Natural killer cell (primary cell): ENCODE results near the genes RBL2 and IRX5.

DNA sequence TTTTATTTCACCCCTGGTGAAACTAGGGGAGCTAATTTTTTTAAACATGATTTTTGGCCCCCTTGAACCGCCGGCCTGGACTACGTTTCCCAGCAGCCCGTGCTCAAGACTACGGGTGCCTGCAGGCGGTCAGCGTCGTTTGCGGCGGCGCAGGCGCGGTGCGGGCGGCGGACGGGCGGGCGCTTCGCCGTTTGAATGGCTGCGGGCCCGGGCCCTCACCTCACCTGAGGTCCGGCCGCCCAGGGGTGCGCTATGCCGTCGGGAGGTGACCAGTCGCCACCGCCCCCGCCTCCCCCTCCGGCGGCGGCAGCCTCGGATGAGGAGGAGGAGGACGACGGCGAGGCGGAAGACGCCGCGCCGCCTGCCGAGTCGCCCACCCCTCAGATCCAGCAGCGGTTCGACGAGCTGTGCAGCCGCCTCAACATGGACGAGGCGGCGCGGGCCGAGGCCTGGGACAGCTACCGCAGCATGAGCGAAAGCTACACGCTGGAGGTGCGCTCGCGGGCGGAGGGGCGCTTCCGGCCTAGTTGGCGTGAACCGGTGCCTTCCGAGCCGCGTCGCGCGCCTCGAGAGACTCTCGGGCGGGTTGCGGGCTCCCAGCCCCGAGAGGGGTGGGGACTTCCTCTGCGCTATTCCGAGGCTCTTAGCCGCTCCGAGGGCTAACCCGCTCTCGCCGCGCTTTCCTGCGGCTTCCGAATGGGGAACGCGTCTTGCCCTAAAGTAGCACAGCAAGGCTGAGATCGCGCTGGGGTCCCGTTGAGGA is at the start of gene RBL2:
Gene RBL2, plus strand, starts transcription at position 167 of the 763 bp plus-strand sequence.
- PRO-cap = unidirectional peak, plus-strand start at position 147 of the sequence; bidirectional peak, plus-strand start at position 383 of the sequence, minus-strand start at position 409 of the sequence; bidirectional peak, plus-strand start at position 623 of the sequence, minus-strand start at position 478 of the sequence

GRCh38 chr16:53490734-53491464 is 12.1 kb downstream of the AKTIP start:
- PRO-cap = no peak

- PRO-cap = no peak
Measured at GRCh38 chr16:53504624-53505183, 1.7 kb upstream of the AKTIP start.

- PRO-cap = no peak
Measured at GRCh38 chr16:53886813-53887030, 182.8 kb downstream of the FTO start.

GRCh38 chr16:54080397-54081291 is 205.9 kb downstream of the IRX3 start:
- PRO-cap = no peak

DNA sequence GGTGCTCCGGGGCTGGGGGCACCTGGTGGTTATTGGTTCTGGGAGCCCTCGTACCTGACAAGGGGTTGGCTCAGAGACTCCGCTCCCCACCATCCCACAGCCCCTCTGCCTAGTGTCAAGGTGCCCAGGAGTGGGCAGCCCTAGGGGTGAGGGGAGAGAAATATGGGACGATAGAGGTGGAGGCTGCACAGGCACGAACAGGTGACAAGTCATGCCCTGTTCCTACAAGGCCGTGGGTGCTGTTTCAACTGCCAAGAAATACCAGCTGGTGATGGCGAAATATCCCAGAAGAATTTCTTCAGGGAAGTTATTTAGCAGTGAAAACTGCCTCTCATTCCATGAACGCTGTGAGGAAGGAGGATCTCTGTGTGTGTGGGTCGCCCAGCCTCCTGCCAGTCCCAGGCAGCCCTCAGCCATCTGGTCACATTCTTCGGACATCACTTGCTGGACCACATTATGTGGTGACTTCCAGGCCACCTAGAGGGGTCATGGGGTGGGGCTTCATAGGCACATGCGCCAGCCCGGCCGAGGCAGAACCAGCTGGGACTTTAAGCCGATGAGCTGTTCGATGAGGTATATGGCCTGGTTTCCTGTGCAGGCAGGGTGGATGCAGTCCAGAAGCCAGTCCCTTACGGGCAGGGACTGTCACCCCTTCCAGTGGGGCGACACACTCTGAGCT is 55.7 kb upstream of the IRX3 start:
- PRO-cap = no peak

DNA sequence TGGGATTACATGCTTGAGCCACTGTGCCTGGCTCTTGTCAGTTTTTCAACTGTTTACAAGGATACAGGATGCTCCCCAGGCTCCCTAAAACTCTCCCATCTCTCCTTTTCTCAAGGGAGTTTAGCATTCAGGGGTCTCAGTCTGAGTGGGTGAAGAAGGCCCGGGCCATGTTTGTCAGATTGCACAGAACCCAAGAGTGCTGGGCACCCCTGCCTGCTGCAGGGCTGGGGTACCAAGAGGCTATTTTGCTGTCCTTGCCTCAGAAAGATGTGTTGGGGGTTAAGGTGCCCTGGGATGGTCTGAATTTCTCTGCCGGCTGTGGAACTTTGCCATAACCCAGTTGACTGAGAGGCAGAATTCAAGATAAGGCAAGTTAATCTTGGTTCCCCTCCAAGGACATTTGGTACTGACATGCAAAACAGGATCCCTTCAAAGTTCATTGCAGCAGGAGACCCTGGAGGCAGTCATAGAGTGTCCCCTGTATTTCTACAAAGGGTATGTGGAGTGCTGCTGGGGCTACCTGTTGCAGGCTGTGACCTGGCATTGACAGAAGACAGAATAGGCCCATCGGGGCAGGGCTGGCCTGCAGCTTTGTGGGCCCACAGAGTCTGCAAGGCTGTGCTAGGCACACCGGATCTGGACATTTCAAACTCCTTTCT is 135.5 kb upstream of the IRX3 start:
- PRO-cap = no peak

- PRO-cap = bidirectional peak, plus-strand start at chr16:54930720, minus-strand start at chr16:54930578
Measured at GRCh38 chr16:54930401-54931504, at the start of gene IRX5. TSS of gene IRX5 (plus strand) at chr16:54930865.

DNA sequence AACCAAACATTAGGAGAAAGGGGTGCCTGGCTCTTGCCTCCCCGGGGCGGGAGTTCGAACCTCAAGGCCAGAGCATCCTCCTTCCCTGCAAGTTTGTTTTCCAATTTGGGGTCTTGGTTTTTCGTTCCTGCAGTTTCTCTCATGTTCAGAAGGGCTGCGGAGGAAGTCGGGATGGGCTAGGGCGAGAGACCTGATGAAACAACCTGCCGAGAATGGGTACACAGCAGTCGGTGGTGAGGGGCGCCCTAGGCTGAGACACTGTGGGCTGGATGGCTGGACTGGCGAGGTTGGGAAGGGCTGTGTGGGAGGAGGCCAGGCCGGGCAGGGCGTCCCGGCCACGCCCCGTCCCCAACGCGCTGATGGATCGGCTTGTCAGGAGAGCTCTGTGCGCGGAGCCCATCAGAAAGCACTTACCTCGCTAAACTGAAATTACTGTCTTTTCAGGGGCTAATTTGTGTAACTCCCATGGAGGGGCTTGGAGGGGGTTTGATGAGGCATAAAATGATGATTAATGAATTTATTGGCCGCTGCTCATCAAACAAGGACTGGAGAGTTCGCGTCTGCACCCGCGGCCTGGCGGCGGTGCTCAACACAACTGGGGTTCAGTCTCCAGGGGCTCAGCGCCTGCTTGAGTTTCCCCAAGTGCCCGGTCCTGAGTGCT is 8.9 kb downstream of the IRX5 start:
- PRO-cap = no peak

GRCh38 chr16:55372642-55372998 is 48.6 kb downstream of the IRX6 start:
- PRO-cap = no peak

- PRO-cap = no peak
Measured at GRCh38 chr16:55389402-55390227, 65.6 kb downstream of the IRX6 start.

- PRO-cap = no peak
Measured at GRCh38 chr16:55444489-55445252, 34.3 kb upstream of the MMP2 start.

- PRO-cap = no peak
Measured at GRCh38 chr16:55479829-55480862, 1.1 kb downstream of the MMP2 start.

- PRO-cap = no peak
Measured at GRCh38 chr16:55486647-55487690, 8.0 kb downstream of the MMP2 start.

DNA sequence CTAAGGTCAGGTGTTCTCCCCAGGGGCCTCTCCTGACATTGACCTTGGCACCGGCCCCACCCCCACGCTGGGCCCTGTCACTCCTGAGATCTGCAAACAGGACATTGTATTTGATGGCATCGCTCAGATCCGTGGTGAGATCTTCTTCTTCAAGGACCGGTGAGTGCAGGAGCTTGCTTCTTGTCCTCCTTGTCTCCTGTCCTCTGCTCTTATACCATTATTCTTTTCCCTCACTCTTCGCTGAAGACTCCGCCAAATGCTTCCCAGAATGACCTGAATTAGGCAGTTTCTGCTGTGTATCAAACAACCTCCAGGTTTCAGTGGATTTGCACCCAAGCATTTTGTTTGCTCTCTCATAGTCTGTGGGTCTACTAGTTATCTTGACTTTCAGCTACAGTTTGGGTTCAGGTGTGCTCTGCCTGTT is 14.1 kb downstream of the MMP2 start:
- PRO-cap = no peak

GRCh38 chr16:55498047-55498702 is 10.7 kb upstream of the LPCAT2 start:
- PRO-cap = no peak

- PRO-cap = no peak
Measured at GRCh38 chr16:56295788-56296113, 104.5 kb downstream of the GNAO1 start.

GRCh38 chr16:56317959-56318746 is 107.2 kb downstream of the AMFR start:
- PRO-cap = no peak

DNA sequence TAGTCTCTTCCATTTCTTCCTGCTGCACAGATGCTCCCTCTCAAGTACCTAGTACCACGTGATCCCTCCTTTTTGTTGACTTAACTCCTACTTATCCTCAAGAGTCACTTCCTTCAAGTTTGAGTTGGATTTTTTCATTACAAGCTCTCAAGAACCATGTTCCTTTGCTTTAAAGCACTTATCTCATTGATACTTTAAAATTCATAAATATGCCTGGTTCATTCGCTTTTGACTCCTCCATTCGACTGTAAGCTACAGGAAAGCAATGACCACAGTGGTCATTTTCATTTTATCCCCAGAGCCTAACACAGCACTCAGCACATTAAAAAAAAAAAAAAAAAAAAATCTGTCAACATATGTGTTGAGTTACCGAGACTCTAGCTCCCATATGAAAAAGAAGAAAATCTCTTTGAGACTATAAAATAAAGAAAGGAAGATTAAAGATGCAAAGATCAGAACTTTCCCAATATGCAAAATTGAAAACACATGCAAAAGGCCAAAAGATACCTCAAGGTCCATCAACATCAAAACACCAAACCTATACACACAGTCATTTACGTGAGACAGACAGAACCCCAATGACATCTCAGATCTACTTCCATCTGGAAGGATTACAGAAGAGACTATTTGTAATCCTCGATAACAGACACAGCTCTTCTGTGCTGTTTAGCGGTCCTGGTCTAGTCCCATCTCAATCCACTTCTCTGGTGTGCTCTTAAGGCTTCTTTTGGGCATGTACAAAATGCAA is 24.6 kb downstream of the AMFR start:
- PRO-cap = no peak

- PRO-cap = no peak
Measured at GRCh38 chr16:56402786-56403244, 22.5 kb downstream of the AMFR start.